Right cardiac atrium (tissue), 1 donor: Measurements from ENCODE around the gene RHCE.

DNA sequence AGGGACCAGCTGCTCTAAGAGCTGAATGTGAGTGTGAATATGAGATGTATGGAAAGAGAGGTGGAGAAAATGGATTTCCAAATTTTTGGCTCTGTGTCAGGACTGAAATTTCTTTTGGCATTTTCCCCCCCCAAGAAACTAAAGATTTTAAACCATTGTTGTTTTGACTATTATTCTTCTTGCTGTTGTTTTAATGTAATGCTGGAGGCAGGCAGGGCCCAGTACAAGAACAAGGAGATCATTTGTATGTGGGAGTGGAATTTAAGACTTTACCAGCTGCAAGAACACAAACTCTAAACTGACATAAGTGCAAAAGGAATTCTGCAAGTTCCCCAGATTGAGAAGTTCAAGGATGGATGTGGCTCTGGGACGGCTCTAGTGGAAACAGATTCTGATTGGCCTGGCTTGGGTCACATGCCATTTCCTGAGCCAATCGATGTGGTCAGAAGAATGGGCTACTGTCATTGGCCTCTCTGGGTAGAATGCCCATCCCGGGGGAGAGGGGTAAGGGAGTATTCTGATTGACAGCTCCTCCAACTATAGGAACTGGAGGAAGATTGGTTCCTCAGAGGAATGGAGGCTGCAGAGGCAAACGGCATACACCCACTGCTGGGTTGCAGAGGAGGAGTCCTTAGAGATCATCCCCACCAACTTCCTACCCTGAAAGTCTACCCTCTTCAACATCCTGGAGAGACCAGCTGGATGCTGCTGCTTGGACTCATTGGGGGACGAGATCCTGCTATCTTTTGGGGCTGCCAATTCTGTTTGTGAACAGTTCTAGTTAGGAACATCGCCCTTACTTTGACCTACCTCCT, 5.9 kb upstream of the IFNLR1 start:
- PRO-cap: no peak

DNA sequence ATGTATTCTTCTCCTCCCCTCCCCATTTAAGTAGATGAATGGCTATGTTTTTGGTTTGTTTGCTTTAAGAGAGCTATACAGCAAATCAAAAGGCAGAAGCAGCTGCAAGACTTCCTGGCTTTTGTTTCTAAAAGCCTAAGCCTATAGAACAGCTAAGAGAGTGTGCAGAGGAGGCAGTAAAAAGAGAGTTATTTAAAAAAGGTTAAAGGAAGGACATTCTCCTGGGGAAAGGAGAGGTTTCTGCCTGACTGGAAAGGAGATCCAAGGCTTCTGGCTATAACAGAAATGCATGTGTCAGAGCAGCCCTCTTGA, 20.3 kb downstream of the STPG1 start:
- PRO-cap: no peak

- PRO-cap: no peak
These were observed 10.9 kb downstream of the NIPAL3 start for GRCh38 chr1:24426611-24426873.

GRCh38 chr1:24481929-24482444, 20.6 kb upstream of the RCAN3 start:
- PRO-cap: no peak

DNA sequence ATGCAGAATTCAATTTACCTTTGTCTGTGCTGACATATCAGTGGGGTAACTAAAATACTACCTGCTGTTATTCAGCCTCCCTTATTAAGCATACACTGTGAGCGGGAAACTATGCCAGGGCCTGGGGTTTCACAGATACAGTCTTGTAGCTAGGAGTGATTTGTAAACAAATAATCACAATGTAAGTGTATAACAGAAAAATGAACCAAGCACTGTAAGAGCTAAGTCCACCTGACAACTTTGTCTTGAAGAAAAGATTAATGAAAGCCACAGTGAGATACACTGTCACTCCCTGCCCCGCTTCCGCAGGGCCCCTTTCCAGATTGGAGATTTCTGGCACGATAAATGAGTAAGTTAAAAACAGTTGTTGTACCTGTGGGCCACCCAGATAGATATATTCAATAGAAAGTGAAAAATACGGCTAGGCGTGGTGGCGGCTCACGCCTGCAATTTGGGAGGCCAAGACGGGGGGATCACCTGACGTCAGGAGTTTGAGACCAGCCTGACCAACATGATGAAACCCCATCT, 4.8 kb downstream of the RCAN3 start:
- PRO-cap: no peak

DNA sequence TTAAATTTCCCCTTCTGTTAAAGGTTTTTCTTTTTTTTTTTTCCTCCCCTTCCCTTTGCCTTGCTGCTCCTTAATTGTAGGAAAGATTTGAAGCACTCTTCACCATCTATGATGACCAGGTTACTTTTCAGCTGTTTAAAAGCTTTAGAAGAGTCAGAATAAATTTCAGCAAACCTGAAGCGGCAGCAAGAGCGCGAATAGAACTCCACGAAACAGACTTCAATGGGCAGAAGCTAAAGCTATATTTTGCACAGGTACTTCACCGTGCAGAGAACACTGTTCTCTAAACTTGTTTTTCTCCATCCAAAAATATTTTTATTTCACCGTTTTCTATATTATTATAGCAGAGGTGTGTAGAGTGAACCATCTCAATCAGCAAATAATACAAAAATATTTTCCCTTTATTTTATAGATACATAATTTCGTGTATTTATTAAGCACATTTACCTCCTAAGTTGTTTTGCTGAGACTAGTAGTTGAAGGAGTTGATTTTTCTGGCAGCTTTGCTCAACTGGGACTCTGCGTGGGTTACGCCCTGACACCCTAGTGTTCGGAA, 24.7 kb upstream of the NCMAP start:
- PRO-cap: no peak

- PRO-cap: no peak
These were observed 12.1 kb downstream of the NCMAP start for GRCh38 chr1:24567825-24568522.

DNA sequence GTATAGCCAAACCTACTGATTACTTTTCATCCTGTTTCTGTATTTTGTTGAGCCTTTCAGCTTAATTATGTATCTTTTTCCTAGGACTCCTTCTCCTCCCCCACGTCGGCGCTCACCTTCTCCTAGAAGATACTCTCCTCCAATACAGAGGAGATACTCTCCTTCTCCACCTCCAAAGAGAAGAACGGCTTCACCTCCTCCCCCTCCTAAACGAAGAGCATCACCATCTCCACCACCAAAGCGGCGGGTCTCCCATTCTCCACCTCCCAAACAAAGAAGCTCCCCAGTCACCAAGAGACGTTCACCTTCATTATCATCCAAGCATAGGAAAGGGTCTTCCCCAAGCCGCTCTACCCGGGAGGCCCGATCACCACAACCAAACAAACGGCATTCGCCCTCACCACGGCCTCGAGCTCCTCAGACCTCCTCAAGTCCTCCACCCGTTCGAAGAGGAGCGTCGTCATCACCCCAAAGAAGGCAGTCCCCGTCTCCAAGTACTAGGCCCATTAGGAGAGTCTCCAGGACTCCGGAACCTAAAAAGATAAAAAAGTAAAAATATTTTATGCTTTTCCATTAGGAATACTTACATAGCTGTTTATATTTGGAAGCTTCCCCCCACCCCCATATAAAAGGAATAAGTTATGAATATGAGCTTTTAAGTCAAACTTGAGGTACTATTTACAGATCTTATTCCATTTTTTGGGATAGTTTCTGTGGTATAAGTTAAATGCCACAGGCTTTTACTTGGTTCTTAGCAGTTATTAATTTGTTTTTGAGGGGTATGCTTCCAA, 26.1 kb downstream of the SRRM1 start:
- PRO-cap: no peak

DNA sequence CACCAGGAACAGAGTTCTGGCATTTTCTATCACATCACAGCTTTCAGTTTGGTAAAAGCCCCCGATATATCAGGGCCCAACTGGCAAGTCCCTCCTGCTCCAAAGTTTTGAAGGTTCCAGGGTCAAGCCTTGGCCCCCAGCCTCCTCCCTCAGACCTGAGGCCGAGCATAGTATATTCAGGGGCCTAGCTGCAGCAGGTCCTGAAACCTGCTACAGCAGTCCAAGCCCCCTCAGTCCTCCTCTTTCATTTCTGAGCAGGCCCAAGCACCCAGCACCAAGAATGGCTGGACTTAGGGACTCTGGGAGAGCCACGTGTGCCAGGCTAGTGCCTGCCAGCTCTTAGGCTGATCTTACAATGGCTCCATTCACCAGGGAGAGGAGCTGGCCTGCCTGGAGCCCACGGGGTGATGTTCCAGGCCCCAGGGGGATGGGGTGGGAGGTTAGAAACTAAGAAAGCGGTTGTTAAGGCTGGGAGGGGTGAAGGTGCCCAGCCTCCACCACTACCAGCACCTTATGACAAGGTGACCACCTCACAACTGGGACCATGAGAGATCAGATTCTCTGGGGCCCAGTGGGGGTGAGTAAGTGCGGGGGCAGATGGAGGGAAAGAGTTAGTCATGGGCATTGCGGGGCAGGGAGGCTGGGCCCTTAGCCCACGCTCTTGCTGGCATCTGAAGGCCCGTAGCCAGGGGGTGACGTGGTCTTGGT, 30.4 kb upstream of the CLIC4 start:
- PRO-cap: no peak

DNA sequence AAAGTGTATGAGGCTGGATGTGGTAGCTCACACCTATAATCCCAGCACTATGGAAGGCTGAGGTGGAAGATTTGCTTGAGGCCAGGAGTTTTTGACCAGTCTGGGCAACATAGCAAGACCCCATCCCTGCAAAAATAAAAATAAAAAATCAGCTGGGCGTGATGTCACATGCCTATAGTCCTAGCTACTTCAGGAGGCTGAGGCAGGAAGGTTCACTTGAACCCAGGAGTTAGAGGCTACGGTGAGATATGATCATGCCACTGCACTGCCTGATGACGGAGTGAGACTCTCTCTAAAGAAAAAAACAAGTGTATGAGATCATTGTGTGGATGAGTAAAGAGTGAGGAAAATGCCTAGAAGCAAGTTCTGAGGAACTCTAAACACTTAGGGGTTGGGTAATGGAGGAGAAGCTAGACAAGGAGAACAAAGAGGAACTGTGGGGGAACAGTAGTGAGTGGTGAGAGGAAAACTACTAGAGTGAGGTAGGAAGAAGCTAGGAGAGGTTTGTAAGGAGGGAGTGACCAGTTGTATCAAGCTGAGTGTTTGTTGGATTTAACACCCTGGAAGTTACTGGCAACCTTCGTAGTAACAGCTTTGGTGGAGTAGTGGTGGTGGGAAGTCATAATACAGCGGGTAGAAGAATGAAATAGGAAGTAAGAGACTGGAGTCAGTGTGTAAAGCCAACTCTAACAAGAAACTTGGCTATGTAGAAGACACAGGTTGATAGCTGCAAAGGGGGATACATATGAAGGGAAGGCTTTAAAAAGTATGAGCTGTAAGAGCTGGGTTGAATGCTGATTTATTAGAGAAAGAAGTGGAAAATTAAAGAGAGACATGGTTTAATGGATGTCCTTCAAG, 17.1 kb downstream of the CLIC4 start:
- PRO-cap: no peak

- PRO-cap: no peak
These were observed 11.2 kb downstream of the RUNX3 start for GRCh38 chr1:24918662-24919448.

DNA sequence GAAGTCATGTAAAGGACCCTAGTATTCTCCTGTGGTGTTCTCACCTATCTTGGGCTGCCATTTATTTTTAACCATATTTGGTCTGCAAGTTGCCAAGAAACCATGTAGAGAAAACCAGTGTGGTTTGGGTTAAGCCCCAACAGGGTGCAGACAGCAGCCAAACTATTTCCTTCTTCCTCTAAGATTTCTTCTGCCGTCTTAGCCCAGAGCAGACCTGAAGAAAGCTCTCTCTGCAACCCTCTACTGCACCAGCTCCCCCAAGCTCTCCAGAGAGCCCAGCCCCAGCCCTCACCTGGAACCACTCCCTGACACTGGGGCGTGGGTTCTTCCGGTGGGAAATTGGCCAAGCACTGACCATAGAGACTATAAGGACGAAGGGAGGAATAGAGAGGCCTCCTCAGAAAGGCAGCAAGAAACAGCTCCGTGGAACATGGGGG, 136.6 kb downstream of the SYF2 start:
- PRO-cap: no peak

- PRO-cap: no peak
These were observed 85.9 kb downstream of the SYF2 start for GRCh38 chr1:25146294-25146948.

DNA sequence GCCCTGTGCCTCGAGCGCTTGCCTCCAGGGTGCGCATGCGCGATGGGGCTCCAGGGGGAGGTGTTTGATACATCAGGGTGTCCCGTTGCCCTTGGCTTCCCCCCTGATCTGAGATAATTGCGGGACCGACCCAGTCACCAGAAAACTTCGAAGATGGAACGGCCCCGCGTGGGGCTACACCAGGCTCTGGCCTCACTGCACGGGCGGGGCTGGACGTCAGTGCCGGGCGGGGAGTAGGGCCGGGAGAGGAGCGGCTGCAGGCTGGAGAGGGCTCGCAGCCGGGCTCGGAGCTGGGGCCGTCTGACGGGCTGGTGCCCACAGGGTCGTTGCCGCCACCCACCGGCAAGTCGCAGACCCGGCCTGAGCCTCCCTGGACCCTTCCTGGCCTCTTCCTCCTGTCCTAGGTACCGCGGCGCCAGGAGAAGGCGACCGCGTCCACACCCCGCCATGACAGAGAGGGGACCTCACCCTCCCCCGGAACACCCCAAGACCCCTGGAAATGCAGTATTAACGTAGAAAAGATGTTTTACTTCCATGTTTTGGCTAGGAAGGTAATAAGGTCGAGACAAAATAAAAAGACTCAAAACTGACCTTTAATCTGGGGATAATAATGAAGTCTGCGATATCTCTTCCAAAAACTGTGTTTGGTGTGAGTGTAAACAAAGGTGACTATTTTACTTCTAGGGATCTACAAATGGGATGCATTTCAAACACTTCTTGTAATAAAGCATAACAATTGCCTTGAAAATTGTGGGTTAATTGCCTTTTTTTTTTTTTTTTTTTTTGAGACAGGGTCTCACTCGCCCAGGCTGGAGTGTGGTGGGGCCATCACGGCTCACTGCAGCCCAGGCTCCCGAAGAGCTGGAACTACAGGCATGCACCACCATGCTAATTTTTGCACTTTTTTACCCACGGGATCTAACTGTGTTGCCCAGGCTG, 601 bp upstream of the RSRP1 start:
- PRO-cap: bidirectional peak, plus-strand start at position 53 of the sequence, minus-strand start outside the sequence

GRCh38 chr1:25267307-25268230, 4.7 kb upstream of the RHD start:
- PRO-cap: unidirectional peak, plus-strand start at chr1:25267989

DNA sequence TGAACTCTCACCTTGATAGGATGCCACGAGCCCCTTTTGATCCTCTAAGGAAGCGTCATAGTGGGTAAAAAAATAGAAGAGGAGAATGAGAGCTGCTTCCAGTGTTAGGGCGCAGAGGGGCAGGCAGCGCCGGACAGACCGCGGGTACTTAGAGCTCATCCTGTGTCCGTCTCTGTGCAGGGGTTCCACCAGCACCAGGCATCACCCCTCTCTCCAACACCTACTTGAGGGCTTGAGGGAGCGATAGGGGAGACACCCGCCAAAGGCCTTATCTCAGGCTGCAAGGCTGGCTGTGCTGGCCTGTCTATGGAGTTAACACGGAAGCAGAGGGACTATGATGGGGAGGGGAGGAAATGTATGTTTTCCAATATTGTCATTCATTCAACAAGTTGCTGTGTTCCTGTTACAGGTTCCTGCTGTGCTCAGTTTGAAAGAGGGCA, at the start of gene RHCE:
TSS of gene RHCE (minus strand) at position 198 of the 440 bp plus-strand sequence.
- PRO-cap: no peak

GRCh38 chr1:25431888-25432418, 1.3 kb downstream of the MACO1 start:
- PRO-cap: no peak

- PRO-cap: no peak
These were observed 52.1 kb upstream of the LDLRAP1 start for GRCh38 chr1:25491240-25491700.

GRCh38 chr1:25620091-25620738, 3.6 kb downstream of the MAN1C1 start:
- PRO-cap: no peak

GRCh38 chr1:25661979-25662543, 45.5 kb downstream of the MAN1C1 start:
- PRO-cap: no peak